Hair follicle dermal papilla cell (primary cell): ENCODE results near the genes SAV1 and PSMC6.

DNA sequence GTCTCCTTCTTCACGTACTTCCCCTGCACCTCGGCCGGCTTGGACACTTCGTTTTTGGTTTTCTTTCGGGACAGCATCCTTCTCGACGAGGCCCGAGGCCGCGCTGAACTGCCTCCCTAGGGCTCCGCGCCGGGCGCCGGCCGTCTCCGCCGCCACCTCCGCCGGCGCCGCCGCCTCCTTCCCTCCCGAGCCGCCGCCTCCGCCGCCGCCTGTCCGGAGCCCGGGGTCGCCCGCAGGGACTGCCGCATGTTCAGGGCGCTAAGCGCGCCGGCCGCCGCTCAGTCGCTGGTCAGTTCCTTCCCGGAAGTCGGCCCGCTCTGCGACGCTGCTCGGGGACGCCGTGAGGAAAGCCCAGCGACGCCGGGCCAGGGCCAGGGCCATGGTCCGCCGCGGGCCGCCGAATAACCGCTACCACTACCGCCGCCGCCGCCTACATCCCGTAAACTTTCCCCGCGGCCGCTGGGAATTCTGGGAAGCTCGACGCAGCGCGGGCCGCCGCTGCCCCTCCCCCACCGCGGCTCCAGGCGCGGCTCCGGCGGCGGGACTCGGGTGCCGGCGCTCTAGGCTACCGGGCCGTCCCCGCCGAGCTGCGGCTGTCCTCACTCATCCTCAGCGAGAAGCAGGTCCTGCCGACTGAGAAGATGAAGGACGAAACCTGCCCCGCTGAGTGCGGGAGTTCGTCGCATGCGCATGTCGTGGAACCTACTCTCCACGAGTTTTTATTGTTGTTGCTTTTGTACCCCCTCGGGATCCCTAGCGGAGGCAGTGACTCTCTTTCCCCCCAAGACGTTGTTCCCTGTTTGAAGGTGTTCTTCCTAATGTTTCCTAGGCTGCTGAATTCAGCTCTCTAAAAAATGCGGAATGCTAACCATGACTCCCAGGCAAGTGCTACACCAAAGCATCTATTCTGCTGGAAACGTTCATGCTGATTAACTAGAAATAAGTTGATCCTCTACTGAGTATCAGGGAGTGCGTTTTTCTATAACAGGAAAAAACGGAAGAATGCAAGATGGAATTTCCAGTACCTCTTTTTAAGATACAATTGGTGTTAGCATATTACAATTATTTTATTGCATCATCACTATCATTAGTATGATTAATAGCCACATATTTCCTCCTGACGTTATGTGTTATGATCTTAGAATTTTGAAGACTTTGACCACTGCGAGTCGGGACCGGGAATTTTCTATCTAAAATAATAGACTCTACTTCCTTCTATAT is at the start of gene SAV1:
Gene SAV1 (minus strand): TSS at position 416 of the 1,221 bp plus-strand sequence.
- CAGE, long polyA plus RNA, result no peak

GRCh38 chr14:50785050-50785752 is 45.8 kb downstream of the NIN start:
- CAGE, long polyA plus RNA, result no peak

DNA sequence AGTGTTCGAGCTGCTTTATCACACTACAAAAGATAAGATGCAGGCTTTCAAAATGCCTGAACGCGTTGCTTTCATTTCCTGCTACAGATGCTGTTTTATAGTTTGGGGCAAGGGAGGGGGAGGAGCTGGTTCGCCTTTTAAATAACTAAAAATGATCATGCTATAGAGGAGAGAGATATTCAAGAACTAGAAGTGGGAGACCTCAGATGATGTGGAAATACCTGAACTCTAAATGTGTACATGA is 38.8 kb downstream of the NIN start:
- CAGE, long polyA plus RNA, result no peak

DNA sequence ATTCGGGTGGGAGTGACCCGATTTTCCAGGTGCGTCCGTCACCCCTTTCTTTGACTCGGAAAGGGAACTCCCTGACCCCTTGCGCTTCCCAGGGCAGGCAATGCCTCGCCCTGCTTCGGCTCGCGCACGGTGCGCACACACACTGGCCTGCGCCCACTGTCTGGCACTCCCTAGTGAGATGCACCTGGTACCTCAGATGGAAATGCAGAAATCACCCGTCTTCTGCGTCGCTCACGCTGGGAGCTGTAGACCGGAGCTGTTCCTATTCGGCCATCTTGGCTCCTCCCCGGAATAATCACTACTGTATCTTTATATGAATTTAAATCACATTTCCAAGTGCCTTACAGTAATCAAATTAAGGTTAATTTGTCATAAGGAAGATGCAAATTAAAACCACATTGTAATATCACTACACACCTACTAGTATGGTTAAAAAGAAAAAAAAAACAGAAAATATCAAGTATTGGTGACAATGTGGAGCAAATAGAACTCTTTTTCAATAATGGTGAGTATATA is 60.0 kb upstream of the GNG2 start:
- CAGE, long polyA plus RNA, result no peak

DNA sequence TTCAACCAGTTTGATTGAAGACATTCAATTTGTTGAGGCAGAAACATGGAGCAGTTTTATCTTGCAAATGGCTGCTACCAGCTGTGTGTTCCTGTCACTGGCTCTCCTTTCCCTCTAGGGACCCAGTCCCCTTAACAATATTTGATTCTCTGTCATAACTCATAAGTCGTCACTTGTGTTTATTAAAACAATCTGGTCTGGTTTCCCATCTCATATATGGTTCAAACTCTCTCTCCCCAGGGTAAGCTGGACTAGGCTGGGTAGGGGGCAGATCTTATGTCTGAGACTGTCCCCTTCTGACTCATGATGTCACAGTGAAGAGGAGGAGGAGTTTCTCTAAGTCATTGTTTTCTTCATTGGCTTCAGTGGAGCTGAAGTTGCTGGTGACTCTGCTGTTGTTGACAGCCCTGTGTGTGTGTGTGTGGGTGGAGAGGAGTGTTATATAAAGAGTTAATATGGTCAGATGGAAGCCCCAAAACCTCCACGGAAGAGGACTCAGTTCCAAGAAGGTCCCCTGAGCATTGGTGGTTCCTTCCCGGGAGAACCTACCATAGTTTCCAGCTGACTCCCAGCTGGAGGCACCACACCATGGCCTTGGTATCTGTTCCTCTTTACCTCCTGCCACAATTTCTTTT is 16.2 kb upstream of the GNG2 start:
- CAGE, long polyA plus RNA, result no peak

- CAGE, long polyA plus RNA, result no peak
Measured at GRCh38 chr14:51869290-51870154, 9.1 kb downstream of the GNG2 start.

DNA sequence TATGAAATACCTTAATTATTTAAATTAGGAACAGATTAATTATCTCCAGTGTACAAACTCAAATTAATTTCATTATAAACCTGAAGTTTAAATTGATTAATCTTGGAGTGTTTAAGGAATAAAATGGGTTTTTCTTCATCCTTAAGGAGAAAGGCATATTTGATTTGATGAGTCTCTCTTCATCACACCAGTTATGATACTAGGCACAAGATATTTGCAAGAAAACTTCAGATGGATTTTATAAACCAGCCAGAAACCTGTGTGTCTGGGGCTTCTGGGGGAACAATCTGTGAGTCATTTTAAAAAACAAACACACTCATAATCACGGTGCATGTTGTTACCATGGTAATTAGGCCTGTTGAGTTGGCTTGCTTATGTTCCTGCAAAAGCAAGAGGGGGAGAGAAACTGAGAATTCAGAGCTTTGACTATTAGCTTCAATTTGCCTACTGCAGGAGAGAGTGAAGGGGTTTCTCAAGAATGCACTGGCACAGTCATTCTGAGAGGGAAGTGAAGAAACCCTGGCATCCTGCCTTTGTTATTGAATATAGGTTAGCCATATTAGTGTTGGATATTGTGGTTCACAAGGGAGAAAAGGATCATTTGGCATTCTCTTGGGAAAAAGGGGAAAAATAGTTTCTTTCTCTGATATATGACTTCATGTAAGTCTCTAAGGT is 12.7 kb downstream of the GNG2 start:
- CAGE, long polyA plus RNA, result no peak

DNA sequence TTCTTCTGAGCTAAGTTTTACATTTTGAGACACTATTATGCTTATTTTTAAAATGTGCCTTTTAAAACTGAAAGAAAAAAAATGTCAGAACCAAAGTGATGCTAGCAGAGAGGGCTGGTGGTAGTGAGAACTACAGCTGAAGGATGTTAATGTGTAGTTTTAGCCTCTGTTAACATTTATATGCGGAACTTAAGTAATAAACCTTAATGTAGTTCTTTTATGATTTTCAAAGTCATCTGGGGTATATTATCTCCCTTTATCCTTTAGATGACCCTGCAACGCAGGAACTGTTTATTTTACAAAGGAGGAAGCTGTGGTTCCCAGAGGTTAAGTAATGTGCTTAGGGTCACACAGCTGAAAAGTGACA is 23.7 kb downstream of the GNG2 start:
- CAGE, long polyA plus RNA, result no peak

DNA sequence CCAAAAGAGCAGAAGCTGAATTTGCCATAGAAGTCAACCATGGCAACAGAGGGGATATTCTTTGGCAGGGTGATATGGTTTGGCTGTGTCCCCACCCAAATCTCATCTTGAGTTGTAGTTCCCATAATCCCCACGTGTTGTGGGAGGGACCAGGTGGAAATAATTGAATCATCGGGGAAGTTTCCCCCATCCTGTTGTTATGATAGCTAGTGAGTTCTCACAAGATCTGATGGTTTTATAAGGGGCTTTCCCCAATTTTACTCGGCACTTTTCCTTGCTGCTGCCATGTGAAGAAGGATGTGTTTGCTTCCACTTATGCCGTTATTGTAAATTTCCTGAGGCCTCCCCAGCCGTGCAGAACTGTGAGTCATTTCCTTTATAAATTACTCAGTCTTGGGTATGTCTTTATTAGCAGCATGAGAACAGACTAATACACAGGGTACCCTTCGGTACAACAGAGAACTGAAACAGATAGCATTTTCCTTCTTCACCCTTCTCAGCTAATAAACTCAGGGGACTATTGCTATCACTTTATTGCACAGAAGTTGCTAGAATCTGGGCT is 45.3 kb downstream of the GNG2 start:
- CAGE, long polyA plus RNA, result no peak

GRCh38 chr14:51910061-51910540 is 49.7 kb downstream of the GNG2 start:
- CAGE, long polyA plus RNA, result no peak

GRCh38 chr14:51920475-51920908 is 60.1 kb downstream of the GNG2 start:
- CAGE, long polyA plus RNA, result no peak

- CAGE, long polyA plus RNA, result no peak
Measured at GRCh38 chr14:52010736-52011420, 21.5 kb downstream of the RTRAF start.

DNA sequence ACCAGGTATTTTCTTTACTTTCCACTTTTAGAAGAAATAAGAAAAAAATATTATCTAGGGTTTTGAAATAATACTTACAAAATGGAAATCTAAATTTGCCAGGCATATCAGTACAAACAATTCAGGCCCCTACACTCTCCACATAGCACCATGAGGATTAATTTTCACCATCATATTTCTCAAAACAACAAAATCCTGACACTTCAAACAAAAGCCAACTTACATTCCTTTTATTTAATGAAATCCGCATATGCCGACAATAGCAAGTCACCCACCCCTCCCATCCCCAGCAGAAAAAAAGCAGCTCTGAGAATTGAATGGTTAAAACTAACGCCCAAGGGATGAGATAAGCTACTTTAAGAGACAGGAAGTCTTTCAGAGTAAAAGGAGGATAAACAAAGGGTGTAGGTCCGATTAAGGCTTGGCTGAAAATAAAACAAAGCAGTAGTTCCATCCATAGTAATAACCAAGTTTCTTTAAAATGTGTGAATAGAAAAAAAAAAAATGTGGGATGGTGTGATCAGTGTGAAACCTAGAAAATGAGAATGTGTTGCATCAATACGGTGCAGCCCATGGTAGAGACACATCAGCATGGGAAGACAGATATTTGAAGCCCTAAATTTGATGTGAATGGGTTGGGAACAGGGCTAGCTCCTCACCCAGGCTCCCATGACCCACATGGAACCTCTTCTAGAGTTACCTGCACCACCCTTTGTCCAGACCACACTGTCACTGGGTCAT is 31.6 kb downstream of the RTRAF start:
- CAGE, long polyA plus RNA, result no peak

DNA sequence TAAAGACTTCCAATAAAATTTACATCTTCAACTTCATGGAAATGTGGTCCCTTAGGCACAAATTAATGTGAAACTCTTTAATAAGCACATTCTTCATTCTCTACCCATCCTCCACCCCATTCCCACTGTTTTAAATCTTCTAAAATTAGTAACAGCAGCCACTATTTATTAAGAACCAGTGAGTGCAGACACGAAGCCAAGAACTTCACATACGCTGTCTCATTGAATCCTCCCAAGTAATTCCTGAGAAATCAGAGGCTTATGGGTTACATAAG is 16.7 kb downstream of the NID2 start:
- CAGE, long polyA plus RNA, result no peak

DNA sequence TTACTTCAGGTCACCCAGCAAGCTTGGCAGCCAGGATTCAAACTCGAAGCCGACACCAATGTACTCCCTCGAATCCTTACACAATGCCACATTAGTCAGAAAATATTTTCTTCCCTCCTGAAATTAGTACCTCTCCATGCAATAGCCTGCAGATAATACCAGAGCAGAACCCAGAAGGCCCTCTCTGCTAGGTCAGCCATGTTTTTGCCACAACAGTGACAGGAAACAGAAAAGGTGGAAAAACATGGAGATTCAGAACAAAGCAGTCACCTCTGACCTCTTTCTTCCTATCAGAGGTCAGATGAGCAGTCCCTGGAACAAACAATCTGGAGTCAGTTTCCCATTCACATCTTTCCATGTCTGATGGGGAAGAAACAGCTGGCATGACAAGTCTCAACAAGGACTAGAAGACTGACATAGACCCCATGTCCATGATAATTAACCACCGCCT is 16.4 kb downstream of the NID2 start:
- CAGE, long polyA plus RNA, result no peak

DNA sequence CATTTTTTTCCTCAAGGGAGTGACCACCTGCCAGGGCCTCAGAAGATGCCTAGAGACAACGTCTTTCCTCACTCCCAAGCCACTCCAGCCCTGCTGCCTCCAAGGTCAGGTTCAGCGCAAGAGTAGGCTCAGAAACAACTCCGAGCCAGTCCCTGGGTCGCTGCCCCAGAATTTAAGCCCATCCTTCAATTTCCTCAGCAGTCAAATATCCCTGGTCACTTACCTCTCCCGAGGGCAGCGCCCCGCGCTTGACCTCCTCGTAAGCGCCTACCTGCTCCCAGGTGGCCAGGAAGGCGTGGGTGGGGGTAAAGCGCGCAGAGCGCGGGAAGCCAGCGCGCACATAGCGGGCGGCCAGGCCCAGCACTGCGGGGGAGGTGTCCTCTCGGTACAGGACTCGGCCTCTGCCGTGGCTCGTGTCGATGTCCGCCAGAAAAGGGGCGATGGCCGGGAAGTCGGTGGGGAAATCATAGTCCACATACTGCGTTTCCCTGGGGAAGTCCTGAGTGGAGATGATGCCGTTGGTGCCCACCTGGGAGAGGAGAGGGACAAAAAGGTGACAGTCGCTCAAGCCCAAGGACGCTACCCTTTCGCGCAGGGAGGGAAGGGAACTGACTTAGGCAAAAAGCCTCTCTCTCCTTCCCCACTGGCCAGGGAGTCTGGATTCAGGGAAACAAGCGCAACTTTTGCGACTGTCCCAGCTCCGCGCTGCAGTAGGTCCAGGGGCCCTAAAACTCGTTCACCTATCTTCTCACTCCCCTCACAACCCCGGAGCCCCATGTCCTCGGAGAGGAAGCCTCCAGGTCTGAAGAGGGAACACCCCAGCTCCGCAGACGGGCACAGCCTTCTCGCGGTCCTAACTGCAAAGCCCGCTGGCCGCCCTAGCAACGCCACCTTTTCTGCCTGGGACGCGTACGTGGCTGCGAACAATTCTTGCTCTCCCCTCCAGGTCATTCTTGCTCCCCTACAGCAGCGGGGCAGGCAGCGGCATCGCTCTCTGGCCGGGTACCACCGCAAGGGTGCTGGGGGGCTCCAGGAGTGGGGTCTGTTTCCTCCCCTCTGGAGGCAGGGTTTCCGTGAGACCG is 883 bp downstream of the NID2 start:
- CAGE, long polyA plus RNA, result no peak

DNA sequence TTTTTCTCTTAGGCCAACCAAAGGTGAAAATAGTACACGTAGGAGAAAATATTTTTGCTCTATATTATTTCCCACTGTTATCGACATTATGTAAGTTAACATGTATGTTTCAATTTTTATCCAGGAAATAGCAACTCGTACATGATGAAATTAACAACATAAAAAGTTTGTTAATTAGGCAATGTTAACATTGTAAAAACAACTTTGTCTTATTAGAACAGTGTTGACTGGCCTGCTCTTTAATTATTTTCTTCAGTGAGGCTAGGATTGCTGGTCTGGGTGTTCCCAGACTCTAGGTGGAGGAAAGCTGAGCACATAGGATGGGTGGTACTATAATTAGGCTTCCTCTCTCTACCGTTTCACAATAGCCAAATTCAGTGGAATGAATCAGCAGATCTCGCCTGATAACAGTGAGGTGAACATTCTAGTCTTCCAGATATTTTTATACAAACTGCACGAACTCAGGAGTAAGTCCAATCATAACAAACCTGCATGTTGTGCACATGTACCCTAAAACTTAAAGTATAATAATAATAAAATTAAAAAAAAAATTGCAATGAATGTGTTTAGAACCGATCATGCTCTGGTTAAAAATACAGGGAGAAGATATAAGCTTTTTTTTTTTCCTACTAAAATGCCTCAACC is 11.9 kb downstream of the PTGDR start:
- CAGE, long polyA plus RNA, result no peak

DNA sequence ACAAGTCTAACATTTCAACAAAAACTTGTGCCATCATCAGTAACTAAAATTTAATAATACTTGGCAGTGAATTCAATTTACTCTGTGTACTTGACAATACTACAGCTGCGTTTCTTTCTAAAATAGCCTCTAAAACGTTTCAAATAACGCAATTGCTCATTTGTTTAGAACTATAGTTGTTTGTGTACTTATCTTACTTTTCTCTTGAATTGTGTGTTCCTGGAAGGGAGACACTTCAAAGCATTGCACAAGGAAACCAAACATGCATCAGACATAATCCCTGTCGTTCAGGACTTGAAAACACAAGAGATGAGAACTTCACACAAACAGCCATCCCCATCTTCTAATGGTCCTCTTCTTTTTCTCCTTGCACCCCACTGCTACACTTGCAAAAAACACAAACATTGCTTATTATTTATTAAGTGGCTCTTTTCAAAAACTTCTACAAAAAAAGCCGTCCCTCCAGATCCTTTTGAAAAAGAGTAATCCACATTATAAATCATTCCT is 38.5 kb downstream of the PTGER2 start:
- CAGE, long polyA plus RNA, result no peak

DNA sequence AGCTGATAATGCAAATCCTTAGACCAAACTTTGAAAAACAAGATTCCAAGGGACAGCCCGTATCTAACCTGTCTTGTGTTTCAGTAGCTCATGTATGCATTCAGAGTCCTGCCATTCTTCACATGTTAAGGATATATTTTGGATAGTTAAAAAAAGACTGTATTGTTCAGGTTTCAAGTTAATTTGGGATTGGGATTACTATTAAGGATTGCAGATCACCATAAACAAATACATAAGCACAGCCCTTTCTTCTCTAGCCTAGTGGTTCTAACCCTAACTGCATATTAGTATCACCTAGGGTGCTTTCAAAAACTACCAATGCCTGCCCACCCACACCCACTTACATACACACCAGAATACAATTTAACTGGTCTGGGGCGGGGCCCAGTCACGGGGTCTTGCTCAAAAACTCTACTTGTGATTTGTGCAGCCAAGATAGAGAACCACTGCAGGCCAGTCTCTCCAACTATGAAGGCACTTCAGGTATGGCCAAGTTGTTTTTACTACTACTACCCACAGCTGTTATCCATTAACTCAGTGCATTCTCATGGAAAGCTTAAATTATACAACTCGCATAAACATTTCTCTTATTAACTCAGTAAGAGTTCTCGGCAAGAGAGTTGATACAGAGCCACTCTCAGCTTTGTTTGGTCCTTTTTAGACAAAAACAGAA is 85.6 kb downstream of the PTGER2 start:
- CAGE, long polyA plus RNA, result no peak

DNA sequence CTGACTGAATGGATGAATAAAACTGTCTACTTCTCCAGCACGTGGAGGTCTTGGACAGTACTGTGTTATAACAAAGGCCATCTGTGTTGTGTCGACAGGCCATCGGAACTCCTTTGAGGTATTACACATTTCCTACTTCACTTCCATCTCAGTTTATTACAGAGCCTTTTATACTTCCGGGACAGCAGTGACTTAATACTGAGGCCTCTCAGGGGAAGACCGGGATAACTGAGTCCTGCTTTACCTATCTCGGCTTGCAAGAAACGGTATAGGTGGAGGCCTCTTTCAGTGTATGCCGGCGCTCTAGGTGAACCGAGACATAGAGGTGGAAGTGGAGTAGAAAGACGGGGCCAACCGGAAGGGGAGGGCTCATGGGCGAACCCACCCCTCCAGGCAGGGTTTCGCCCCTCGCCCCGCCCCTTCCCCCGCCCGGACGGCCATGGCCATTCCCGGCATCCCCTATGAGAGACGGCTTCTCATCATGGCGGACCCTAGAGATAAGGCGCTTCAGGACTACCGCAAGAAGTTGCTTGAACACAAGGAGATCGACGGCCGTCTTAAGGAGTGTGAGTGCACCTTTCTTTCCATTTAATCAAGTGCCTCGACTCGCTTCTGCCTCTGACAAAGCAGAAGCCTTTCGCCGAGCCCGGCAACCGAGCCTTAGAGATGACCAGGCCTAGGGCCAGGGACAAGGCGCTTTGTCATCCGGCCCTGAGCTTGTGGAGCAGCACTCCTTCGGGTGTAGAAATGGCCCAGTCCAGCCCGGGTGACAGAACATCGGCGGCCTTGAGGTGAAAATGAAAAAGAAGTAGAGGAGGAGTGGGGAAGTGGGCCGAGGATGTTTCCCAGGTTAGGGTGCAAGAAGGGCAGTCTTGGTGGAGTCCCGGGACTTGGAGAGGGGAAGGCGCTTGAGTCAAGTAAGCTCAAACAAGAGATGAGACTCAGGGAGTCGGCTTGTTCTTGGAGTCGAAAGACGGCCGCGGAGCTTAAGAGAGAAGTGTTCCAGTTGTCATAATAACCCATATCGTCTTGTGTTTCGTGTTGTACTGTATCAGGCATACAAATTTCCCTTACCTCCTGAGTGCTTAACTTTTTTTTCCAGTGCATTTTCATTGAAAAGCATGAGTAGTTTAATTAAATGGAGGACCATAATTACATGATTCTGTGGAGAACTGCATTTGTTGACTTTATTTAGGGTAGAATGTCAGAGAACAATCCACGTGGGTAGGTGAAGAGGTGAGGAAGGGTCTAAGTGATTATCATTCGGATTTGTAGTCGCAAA is at the start of gene PSMC6:
Gene PSMC6 (plus strand): TSS at position 462 of the 1,282 bp plus-strand sequence.
- CAGE, long polyA plus RNA, result no peak